ENCODE data around the genes TRERF1, GNMT, MRPL2 and TTBK1.

- RAMPAGE, long total RNA, result no peak
- RRBS, result no CpG with 5 or more reads among the region's 9 CpGs
These were observed 89.3 kb upstream of the MRPS10 start for GRCh38 chr6:42306815-42307442.

GRCh38 chr6:42450914-42451127 lies 905 bp downstream of the TRERF1 start:
- RAMPAGE, long total RNA, result no peak
- RRBS, result no CpG with 5 or more reads among the region's 5 CpGs

GRCh38 chr6:42451426-42452241 lies at the start of gene TRERF1:
Gene TRERF1 (minus strand): TSS chr6:42451926.
- RAMPAGE, long total RNA, result no peak
- RRBS, result 1% methylated on average over 9 of the region's 34 CpGs

- RAMPAGE, long total RNA, result no peak
- RRBS, result 2% methylated on average over 17 of the region's 44 CpGs
These were observed 1.3 kb upstream of the TRERF1 start for GRCh38 chr6:42453039-42453414.

GRCh38 chr6:42555813-42556025 lies 8.1 kb upstream of the UBR2 start:
- RAMPAGE, long total RNA, result no peak

GRCh38 chr6:42787574-42788062 lies 5.8 kb downstream of the BICRAL start:
- RAMPAGE, long total RNA, result no peak
- RRBS, result no CpG with 5 or more reads among the region's 4 CpGs

DNA sequence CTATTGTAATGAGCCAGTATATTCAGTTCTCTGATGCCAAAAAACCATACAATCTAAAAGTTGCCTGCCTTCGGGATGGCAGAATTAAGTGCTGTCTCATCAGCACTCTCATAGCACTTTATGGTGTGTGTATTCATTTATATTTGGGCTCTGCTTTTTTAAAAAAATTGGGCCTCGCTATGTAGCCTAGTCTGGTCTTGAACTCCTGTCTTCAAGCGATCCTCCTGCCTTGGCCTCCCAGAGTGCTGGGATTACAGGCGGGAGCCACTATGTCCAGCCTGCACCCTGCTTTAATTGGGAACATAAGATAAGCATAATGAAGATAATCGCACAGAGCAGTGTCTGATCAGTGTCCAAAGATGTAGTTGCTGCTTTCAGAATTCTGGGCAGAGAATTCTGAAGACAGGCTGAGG lies 22.9 kb downstream of the BICRAL start:
- RAMPAGE, long total RNA, result no peak
- RRBS, result no CpG with 5 or more reads among the region's 5 CpGs

DNA sequence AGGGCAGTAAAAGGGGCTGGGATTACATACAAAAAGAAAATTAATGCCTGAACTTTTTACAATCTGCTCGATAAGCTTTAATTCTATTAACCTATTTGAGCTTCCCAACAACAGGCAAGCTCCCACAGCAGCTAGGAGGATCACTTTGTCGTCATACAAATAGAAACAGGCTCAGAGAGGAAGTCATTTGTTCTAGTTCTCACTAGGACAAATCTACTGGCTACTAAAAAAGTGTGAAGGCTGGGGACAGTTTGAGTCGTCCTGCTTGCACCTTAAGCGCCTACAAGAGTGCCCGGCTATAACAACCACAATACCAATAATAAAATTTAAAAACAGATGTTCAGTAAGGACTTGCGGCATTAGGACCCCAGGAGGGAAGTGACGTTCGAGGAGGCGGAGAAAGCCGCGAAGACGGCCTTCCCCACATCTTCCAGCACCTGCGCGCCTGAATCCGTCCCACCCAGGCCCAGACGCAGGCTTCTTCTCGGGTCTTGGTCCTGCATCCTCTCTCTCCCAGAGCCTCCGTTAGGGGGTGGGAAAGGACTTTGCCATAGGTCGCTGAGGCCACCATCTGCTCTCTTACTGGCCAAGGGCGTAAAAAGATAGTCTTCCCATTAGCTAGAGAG lies 439 bp upstream of the CNPY3 start:
- RAMPAGE, long total RNA, result no peak
- RRBS, result no CpG with 5 or more reads among the region's 20 CpGs

- RAMPAGE, long total RNA, result no peak
- RRBS, result no CpG with 5 or more reads among the region's 15 CpGs
These were observed 10.2 kb downstream of the CNPY3 start for GRCh38 chr6:42939139-42940307.

DNA sequence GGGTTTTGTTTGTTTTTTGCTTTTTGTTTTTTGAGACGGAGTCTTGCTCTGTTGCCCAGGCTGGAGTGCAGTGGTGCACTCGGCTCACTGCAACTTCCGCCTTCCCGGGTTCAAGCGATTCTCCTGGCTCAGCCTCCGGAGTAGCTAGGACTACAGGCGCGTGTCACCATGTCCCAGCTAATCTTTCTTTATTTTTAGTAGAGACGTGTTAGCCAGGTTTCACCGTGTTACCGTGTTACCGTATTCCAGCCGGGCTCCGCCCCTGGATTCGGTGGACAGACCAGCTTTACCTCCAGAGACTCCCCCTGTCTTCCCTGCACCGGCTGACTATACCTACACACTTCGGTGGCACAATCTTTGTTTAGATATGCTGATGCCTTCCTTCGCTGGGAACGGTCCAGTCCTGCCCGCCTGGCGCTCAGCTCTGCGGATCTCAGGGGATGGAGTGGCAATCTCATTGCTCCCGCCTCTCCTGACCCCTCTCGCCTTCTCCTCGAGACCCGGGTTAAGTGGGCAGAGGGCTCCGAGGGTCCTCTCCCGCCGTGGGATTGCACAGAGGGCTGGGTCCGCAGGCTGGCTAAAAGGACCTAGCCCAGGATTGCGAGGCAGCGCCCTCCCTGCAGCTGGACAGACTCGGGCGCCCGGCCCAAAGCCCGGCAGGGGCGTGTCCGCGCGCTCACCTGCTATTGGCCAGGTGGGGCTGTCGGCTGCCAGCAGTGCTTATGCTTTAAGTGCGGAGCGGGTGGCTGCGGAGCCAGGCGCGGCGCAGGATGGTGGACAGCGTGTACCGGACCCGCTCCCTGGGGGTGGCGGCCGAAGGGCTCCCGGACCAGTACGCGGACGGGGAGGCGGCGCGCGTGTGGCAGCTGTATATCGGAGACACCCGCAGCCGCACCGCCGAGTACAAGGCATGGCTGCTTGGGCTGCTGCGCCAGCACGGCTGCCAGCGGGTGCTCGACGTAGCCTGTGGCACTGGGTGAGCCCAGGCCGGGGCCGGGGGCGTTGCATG lies at the start of gene GNMT:
GNMT (plus strand) TSS at position 757 of the 1,009 bp plus-strand sequence.
- RAMPAGE, long total RNA, result no peak
- RRBS, result 3% methylated on average over 14 of the region's 73 CpGs

DNA sequence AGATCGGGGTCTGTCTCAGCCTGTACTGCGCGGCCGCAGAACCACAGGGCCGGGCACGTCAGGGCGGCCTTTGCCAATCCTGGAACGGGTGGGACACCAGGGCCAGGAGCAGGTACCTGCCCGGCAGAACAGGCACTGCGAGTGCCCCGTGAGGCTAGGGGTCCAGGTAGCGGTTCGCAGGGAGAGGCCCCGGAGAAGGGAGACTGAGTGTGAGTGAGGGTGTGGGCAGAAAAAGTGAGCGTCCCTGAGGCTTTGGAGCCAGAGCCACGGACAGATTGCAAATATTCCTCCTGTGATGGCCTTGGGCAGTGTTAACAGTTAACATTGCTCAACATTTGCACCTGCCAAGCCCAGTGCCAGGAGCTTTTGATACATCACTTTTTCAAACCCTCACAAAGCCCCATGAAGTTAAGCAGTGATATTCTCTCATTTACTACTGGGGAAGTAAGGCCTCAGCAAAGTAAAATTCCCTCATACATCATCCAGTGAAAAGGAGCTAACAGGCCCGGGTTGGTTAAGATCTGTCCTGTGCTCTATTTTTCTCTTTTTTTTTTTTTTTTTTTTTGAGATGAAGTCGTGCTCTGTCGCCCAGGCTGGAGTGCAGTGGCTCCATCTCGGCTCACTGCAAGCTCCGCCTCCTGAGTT lies 575 bp downstream of the GNMT start:
- RAMPAGE, long total RNA, result no peak
- RRBS, result 10% methylated on average over 13 of the region's 21 CpGs

DNA sequence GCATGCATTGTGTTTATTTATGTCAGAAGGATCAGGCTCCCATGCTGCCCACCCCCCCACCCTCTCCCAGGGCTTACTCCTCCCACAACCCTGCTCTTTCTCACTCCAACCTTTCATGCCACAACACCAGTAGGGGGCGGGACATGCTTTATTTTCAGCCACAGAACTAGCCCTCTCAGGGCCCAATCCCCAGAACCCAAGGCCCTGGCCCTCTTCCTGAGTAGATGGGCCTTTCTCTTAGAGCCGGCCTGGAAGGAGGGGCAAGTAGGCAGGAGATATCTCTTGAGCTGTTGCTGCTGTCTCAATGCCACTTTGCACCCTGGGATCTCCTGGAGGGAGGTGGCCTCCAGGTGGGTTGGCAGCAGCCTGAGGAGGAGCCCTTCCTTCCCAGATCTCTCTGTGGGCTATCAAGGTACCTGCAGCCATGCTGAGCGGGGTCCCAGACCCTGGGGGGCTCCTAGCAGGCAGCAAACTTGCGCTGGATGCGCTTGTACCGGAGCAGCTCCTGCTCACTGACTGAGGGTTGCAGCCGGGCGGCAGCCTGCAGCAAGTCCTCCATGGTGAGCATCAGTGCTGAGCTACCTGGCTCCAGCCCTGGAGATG lies 3.4 kb downstream of the GNMT start:
- RAMPAGE, long total RNA, result no peak
- RRBS, result no CpG with 5 or more reads among the region's 8 CpGs

DNA sequence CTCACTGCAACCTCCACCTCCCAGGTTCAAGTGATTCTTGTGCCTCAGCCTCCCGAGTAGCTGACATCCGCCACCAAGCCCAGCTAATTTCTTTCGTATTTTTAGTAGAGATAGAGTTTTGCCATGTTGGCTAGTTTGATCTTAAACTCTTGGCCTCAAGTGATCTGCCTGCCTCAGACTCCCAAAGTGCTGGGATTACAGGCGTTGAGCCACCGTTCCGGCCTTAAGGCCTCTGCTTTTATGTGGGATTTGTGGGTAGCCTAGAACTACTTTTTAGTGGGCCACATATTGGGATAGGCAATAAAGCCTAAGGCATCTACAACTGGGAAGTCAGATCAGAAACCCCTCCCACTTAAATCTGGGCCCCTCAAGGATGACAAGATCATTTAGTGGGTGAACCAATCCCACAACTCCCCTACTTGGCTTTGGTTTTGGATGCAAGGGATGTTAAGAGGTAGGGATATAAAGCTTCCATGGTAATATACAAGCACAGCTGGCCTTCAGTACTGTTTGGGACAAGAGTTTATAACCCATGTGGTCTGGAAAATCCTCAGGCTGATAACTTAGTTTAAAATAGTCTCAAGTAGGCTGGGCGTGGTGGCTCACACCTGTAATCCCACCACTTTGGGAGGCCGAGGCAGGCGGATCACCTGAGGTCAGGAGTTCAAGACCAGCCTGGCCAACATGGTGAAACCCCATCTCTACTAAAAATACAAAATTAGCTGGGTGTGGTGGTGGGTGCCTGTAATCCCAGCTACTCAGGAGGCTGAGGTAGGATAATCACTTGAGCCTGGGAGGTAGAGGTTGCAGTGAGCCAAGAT lies 8.5 kb downstream of the RRP36 start:
- RAMPAGE, long total RNA, result no peak
- RRBS, result no CpG with 5 or more reads among the region's 9 CpGs

DNA sequence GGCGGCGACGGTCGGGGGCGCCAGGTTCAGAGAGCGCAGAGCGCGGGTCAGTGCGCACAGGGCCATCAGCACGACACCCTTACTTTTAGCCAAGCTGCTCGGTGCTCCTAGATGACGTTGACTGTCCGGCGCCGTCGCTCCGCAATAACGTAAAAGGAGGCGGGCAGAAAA lies at the start of gene MRPL2:
MRPL2 (minus strand) TSS at position 119 of the 171 bp plus-strand sequence.
- RAMPAGE, long total RNA, result start-site peak on the minus strand centred at position 103 of the sequence, 50 bp wide, 76 and 291 reads in 2 replicates
- RRBS, result no CpG with 5 or more reads among the region's 19 CpGs

DNA sequence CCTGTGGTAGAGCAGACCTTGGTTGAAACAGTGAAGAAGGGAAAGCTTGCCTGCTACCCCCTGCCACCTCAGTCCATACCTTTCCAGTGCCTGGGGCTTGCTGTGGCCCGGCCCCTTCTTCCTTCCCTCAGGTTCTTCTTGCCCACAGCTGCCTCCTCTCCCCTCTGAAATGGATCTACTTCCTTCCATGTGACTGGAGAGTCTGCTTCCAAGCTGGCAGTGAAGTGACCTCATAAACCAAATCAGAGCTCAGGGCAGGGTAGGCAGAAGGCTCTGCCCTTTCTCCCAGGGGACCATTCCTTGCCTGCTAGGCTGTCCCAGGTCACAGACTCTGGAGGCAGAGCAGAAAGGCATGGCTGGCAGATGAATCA lies 23.8 kb upstream of the SRF start:
- RAMPAGE, long total RNA, result no peak
- RRBS, result no CpG with 5 or more reads among the region's 1 CpG

- RAMPAGE, long total RNA, result no peak
- RRBS, result no CpG with 5 or more reads among the region's 2 CpGs
These were observed 1.5 kb upstream of the CUL9 start for GRCh38 chr6:43180329-43181012.

DNA sequence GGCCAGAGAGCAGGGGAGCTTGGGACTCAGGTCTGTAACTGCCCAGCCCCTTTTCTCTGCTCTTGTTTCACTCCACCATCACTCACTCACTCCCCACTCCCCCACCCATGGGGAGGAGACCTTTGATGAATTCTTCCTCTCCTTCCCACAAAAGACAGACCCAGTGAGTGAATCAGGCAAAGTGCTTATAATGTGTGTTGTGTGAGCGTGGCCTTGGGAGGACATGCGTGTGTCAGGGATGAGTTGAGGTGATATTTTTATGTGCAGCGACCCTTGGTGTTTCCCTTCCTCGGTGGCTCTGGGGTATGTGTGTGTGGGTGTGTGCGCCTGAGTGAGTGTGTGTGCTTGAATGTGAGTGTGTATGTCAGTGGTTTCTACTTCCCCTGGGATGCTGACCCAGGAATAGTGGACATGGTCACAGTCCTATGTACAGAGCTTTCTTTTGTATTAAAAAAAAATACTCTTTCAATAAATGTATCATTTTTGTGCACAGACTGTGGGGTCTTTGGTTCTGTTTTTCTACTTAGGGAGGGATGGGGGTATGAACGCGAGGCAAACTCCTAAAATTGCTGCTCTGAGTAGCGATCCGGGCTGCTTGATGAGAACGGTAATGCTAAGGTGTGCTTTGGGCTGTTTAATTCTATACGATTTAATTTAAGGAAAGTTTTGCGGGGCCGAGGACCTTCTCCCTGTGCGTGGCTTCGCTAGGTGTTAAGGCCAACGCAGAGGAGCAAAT lies 815 bp upstream of the CUL9 start:
- RAMPAGE, long total RNA, result no peak
- RRBS, result no CpG with 5 or more reads among the region's 16 CpGs

DNA sequence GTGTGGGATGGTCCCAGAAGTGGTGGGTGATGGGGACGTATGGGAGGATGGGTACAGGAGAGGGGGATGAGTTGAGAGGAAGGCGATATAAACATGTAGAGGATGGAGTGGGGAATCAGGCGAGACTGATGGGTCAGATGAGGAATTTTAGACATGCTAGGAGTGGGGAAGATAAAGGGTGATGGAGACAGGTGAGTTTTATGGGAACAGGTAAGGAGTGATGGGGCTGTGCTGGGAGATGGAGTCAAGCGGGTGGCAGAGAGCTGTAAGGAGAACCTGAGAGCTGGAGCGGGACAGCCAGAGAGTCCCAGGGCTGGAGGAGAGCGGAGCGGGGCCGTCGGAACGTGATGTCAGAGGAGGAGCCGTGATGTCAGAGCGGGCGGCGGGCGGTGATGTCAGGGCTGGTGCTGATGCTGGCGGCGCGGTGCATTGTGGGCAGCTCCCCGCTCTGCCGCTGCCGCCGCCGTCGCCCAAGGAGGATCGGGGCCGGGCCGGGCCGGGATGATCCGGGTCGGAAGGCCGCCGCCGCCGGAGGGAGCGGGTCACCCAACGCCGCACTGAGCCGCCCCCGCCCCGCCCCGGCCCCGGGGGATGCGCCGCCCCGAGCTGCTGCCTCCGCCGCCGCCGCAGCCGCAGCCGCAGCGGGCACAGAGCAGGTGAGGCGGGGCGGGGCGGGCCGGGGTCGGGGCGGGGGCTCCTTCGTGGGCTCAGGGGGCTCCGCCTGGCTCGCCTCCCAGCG lies at the start of gene TTBK1:
TTBK1 (plus strand) TSS at position 429 of the 739 bp plus-strand sequence.
- RAMPAGE, long total RNA, result no peak
- RRBS, result 7% methylated on average over 18 of the region's 62 CpGs

GRCh38 chr6:43267257-43267642 lies 24.0 kb downstream of the TTBK1 start:
- RAMPAGE, long total RNA, result no peak
- RRBS, result no CpG with 5 or more reads among the region's 4 CpGs

GRCh38 chr6:43268154-43269017 lies 25.1 kb downstream of the TTBK1 start:
- RAMPAGE, long total RNA, result no peak
- RRBS, result no CpG with 5 or more reads among the region's 8 CpGs

Measured in epithelial cell of proximal tubule (primary cell).